Subcutaneous adipose tissue (tissue), 3 donors: ENCODE measurements around a stretch of chr5.

- PRO-cap: no peak
- RAMPAGE, long total RNA, 3 experiments: no peak in any of the 3 experiments
Measured at GRCh38 chr5:95949922-95950330, 11.7 kb downstream of the ELL2 start.

DNA sequence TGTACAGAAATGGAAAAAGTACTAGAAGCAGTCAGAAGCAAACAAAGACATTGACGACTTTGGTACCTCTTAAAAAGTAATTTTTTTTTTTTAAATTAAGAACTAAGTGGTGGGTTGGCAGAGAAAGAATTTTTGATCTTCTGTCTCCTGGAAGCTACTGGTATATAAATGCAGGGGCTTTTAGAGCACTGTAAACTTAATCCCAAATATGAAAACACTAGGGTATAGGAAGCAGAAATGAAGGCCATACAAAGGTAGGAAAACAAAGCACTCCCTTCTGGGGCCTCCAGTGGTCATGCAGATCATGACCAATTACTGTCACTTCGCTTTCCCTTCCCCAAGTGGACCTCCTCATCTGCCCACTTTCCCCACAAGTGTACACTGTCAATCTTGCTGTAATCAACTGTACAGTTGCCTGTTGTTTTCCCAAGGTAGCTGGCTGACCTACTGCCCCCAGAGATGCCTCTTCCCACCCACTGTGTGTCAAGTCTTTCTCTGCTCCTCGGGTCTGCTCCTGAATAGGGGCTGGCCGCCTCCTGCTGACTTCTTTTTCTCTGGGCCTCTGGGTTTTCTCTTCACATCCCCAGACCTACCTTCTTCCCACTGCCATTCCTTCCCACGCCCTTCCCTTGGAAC is 2.7 kb downstream of the ELL2 start:
- PRO-cap: no peak
- RAMPAGE, long total RNA, 3 experiments: no peak in any of the 3 experiments

GRCh38 chr5:95989169-95989653 is 27.6 kb upstream of the ELL2 start:
- PRO-cap: no peak
- RAMPAGE, long total RNA, 3 experiments: no peak in any of the 3 experiments

DNA sequence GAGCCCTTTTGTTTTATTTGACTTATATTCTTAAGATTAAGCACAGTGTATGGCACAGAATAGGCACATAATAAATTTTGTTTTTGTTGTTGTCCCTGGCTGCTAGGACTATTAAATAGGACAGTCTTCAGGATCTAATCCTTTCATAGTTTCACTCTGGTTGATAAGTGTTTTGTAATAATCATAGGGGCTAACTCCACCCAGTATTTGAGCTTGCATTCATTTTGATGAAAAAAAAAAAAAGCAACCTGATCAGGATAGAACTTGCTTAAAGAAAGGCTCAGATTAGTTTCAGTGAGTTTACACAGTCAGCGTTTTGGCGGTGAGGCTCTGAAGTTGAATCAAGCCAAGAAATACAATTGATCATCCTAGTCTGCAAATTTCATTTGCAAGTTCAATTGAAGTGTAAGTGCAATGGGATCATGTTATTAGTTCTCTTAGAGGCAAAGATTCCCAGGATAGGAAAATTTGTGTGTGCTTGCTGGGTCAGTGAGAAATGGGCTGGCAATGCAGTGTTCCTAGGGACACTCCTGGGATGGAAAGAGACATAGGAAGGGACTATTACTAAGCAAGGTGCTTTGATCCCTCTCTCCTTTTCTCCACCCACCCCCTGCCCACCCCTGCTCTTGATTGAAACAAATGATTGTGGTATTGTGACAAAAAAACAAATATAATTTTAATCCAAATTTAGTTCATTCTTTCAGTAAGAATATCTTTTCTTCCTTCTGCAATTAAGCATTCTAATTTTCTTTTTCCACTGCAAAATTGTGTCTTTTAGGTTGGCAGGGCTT is 159.8 kb upstream of the ELL2 start:
- PRO-cap: no peak
- RAMPAGE, long total RNA, 3 experiments: no peak in any of the 3 experiments

DNA sequence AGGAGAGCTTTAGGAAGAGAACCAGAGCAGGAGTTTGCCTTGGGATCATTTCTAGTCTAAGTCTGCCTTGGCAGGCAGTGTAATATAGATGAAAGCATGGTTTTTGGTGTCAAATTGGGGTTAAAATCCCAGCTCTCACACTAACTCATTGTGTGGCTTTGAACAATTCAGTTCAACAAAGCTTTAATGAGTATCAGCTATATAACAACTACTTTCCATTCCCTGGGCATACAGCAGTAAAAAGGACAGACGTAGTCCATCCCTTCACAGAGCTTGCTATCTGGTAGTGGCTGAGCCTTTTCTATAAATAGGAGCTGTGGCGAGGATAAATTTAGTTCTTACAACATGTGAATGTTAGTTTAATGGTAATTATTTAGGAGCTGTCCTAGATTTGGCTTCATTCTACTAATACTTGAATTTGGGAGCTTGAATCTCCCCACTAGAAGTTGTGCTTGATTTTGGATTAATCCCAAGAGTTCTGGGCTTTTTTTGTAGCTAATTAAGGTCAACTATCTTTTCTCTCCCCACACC is 197.8 kb downstream of the PCSK1 start:
- PRO-cap: unidirectional peak, minus-strand start at position 278 of the sequence
- RAMPAGE, long total RNA, 3 experiments: no peak in any of the 3 experiments

GRCh38 chr5:96336366-96336714 is 96.7 kb downstream of the PCSK1 start:
- PRO-cap: unidirectional peak, minus-strand start at chr5:96336450
- RAMPAGE, long total RNA, 3 experiments: no peak in any of the 3 experiments

DNA sequence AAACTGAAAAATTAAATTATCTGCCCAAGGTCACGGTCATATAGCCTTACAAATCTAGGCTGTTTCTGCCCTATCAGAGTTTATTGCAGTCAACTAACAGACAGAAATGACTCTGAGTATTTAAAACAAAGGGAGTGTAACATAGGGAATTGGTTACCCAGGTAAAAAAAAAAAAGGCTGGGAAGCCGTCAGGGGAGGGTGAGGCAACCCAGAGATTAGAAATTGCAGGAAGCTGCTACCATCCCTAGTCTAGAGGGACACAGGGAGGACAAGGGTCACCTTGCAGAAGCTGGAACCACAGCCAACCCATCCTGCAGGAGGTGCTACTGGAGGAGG is 6.4 kb downstream of the CAST start:
- PRO-cap: no peak
- RAMPAGE, long total RNA, 3 experiments: no peak in any of the 3 experiments

GRCh38 chr5:96702386-96702955 is 40.3 kb downstream of the CAST start:
- PRO-cap: bidirectional peak, plus-strand start at chr5:96702806, minus-strand start at chr5:96702561
- RAMPAGE, long total RNA, 3 experiments: start-site peak on the plus strand in 3 of 3 experiments, at chr5:96702773-96702847 at its widest, 124 to 636 reads per replicate

GRCh38 chr5:96718531-96719065 is 56.4 kb downstream of the CAST start:
- PRO-cap: no peak
- RAMPAGE, long total RNA, 3 experiments: no peak in any of the 3 experiments

GRCh38 chr5:96741755-96742437 is 65.8 kb downstream of the ERAP1 start:
- PRO-cap: no peak
- RAMPAGE, long total RNA, 3 experiments: no peak in any of the 3 experiments

GRCh38 chr5:96962471-96963015 is 26.7 kb downstream of the LNPEP start:
- PRO-cap: no peak
- RAMPAGE, long total RNA, 3 experiments: no peak in any of the 3 experiments

GRCh38 chr5:97193075-97193402 is 10.0 kb upstream of the RIOK2 start:
- PRO-cap: no peak
- RAMPAGE, long total RNA, 3 experiments: no peak in any of the 3 experiments

GRCh38 chr5:98803161-98803414 is 29.6 kb downstream of the RGMB start:
- PRO-cap: no peak
- RAMPAGE, long total RNA, 3 experiments: no peak in any of the 3 experiments

DNA sequence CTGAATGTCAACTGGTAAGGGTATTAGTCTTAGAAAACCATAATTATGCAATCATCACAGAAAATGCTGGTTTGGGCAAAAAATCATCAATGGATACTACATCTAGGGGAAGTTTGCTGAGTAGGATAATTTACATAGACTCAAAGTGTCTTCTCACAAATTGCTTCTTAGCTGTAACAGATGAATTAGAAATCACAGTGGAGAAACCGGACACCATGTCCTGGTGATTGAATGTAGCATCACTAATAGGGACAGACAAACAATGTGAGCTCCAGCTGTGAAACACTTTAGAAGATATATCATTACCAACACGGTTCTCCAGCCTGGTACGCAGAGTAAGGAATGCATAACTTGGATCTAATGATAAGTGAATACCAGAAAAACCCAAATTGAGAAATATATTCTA is 17.4 kb downstream of the CHD1 start:
- PRO-cap: no peak
- RAMPAGE, long total RNA, 3 experiments: no peak in any of the 3 experiments

- PRO-cap: no peak
- RAMPAGE, long total RNA, 3 experiments: no peak in any of the 3 experiments
Measured at GRCh38 chr5:99032421-99032846, 103.6 kb upstream of the CHD1 start.

GRCh38 chr5:102154933-102155519 is 141.1 kb downstream of the SLCO4C1 start:
- PRO-cap: no peak
- RAMPAGE, long total RNA, 3 experiments: no peak in any of the 3 experiments

DNA sequence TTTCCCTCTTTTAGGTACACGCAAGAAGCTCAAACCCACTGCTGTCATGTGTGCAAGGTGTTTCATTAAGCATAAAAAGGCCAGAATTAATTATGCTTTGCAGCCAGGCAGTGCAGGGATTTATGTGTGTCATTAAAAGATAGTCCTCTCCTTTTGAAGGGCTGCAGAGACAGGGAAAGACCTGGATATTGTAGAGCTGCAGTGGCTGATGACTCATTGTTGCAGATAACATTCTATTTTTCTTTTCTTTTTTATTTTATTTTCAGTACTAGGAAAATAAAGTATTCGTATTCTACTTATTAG is 112.9 kb downstream of the PAM start:
- PRO-cap: no peak
- RAMPAGE, long total RNA, 3 experiments: no peak in any of the 3 experiments

- PRO-cap: no peak
- RAMPAGE, long total RNA, 3 experiments: no peak in any of the 3 experiments
Measured at GRCh38 chr5:103007124-103007903, 112.6 kb downstream of the GIN1 start.

GRCh38 chr5:103255554-103256348 is 2.8 kb upstream of the MACIR start:
- PRO-cap: no peak
- RAMPAGE, long total RNA, 3 experiments: no peak in any of the 3 experiments

DNA sequence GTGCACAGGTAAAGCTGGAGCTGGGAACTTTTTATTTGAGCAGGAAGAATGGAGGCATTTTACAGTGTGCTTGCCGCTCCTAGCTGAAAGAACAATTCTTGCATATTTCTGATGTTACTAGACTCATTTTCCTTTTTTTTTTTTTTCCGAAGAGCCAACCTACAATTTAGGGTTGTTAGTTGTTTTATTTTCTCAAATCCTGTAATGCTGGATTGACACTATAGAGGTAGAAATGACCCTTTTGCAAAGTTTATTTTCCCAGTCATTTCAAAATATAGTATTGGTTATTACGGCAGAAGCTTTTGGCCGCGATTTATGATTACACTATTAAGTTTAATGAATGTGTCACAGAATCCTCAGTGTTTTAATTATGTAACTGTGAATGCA is 1.5 kb downstream of the MACIR start:
- PRO-cap: no peak
- RAMPAGE, long total RNA, 3 experiments: no peak in any of the 3 experiments